Epithelial cell of alveolus of lung (primary cell): ENCODE measurements around the genes TGFBR2 and CMTM7.

DNA sequence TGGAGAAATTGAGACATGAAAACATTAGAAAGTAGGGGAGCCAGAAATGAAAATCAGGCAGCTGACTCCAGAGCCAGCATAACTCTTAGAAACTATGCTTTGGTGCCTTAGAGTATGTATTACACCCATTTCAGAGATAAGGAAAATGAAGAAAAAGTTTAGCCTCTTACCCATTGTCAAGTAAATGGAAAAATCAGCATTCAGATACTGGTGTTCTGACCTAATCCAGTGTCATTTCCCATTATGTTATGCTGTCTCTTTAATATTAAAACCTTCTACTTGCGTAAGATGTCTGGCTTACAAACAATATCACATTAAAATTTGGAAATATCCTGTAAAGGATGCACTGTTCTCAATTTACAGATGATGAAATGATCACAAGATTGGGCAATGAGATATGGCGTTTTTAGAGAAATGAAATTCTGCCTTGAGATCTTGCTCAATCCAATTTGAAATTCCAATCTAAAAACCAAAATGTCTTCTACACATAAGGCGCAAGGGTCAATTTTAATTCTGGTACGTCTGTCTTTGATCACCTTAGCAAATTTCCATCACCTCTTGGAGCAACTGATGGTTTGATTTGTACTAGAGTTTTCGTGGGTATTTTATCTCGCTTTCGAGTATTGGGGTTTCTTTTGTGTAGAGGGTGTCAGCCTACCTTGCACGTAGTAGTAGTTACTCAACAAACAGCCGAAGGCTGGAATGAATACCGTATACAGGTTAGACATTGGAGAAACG lies 937 bp upstream of the ZCWPW2 start:
- RAMPAGE, long total RNA, result no peak
- RRBS, result no CpG with 5 or more reads among the region's 11 CpGs

DNA sequence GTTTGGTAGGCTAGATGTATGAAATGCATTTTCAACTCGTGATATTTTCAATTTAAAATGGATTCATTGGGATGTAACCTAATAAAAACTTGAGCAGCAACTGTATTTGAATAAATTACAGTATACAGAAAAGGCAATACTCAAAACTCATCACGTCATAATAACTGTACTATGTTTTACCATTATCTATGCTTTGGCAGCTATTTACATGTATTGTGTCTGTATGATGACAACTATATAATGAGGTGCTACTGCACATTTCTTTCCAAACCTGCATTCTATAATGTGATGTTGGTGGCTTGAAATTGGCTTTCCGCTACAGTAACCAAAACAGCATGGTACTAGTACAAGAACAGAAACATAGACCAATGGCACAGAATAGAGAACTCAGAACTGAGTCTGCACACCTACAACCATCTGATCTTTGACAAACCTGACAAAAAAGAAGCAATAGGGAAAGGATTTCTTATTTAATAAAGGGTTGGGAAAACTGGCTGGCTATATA lies 93.8 kb downstream of the RBMS3 start:
- RAMPAGE, long total RNA, result no peak
- RRBS, result no CpG with 5 or more reads among the region's 3 CpGs

GRCh38 chr3:29440559-29440976 lies 159.7 kb downstream of the RBMS3 start:
- RAMPAGE, long total RNA, result no peak
- RRBS, result no CpG with 5 or more reads among the region's 9 CpGs

DNA sequence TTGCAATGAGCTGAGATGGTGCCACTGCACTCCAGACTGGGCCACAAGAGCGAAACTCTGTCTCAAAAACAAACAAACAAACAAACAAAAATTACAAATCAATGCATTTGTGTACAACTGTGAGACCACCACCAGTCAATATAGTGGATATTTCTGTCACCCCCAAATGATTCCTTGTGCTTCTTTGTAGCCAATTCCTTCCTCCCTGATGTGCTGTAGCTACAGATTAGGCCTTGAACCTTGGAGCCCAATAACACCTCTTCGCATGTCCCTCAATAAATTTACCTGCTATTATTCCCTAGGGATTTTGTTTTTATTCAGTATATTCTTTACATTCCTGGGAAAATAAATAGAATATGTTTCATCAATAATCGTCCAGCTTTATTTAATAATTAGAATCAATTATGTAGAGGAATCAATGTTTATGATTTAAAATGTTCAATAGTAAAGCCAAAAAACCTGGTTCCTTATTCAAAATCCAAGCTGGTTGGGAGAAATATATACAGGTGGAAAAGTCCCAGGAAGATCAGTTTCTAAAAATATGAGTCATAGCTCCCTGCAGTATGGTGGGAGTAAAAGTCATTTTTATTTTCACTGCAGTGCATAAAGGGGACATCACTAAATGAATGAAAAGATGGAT lies 335.7 kb downstream of the RBMS3 start:
- RAMPAGE, long total RNA, result no peak
- RRBS, result no CpG with 5 or more reads among the region's 3 CpGs

DNA sequence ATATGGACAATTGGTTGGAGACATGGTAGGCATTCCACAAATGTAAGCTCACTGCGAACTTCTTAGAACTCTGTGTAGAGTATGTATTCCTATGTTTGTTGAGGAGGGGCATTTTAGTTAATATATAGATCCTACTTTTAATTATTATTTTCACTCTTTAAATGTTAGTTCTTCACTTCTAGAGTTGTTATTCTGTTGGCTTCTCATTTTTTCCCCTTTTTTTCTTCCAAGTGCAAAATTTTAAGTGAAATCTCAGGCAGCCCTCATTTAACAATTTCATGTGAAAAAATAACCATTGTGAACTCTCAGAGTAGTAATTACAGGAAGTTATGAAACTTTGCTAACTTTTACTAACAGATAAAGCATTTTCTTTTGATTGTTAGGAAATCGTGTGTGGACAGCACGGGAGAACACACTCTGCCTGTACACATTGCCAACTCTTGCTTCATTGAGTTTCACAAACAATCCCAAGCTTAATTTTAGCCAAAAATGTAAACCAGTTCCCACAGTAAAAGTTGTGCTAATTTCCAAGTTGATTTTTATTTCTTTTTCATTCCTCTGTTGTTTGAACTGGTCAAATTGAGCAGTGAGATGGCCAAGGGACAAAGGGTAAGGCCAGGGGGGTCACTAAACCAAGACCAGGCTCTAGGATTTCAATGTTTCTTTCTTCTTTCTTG lies 414.6 kb downstream of the RBMS3 start:
- RAMPAGE, long total RNA, result no peak
- RRBS, result no CpG with 5 or more reads among the region's 3 CpGs

GRCh38 chr3:30604654-30605206 lies 1.7 kb upstream of the TGFBR2 start:
- RAMPAGE, long total RNA, result no peak
- RRBS, result no CpG with 5 or more reads among the region's 8 CpGs

- RAMPAGE, long total RNA, result no peak
- RRBS, result no CpG with 5 or more reads among the region's 6 CpGs
These were observed 691 bp upstream of the TGFBR2 start for GRCh38 chr3:30605677-30606143.

DNA sequence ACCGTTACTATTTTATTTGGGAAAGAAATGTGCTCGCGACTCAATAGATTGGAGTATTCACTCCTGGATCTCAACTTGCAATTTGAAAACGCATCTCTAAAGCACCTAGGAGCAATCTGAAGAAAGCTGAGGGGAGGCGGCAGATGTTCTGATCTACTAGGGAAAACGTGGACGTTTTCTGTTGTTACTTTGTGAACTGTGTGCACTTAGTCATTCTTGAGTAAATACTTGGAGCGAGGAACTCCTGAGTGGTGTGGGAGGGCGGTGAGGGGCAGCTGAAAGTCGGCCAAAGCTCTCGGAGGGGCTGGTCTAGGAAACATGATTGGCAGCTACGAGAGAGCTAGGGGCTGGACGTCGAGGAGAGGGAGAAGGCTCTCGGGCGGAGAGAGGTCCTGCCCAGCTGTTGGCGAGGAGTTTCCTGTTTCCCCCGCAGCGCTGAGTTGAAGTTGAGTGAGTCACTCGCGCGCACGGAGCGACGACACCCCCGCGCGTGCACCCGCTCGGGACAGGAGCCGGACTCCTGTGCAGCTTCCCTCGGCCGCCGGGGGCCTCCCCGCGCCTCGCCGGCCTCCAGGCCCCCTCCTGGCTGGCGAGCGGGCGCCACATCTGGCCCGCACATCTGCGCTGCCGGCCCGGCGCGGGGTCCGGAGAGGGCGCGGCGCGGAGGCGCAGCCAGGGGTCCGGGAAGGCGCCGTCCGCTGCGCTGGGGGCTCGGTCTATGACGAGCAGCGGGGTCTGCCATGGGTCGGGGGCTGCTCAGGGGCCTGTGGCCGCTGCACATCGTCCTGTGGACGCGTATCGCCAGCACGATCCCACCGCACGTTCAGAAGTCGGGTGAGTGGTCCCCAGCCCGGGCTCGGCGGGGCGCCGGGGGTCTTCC lies at the start of gene TGFBR2:
Gene TGFBR2 (plus strand): TSS at position 458 of the 880 bp plus-strand sequence.
- RAMPAGE, long total RNA, result no peak
- RRBS, result 2% methylated on average over 15 of the region's 76 CpGs

DNA sequence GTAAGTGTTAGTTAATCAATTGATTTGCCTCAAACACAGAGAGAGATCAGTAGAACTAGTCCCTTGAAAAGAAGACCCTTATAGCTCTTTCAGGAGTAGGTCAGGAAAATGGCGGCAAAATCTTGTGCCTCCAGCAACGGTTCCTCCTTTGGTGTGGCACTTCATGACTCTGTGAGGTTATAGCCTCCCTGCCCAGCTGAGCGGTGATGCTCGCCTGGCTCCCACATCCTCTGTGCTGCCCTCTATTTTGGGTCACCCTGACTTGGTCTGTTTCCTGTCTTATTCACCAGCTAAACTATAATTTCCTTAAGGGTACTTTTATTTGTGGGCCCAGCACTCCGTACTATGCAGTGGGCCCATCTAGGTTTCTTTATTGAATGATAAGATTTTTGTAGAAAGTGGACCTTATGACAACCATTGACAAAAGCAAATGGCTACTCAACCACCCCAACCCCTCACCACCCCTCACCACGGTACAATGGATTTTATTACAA lies 37.7 kb downstream of the TGFBR2 start:
- RAMPAGE, long total RNA, result no peak
- RRBS, result no CpG with 5 or more reads among the region's 6 CpGs

GRCh38 chr3:30644577-30645666 lies 38.5 kb downstream of the TGFBR2 start:
- RAMPAGE, long total RNA, result no peak
- RRBS, result no CpG with 5 or more reads among the region's 10 CpGs

DNA sequence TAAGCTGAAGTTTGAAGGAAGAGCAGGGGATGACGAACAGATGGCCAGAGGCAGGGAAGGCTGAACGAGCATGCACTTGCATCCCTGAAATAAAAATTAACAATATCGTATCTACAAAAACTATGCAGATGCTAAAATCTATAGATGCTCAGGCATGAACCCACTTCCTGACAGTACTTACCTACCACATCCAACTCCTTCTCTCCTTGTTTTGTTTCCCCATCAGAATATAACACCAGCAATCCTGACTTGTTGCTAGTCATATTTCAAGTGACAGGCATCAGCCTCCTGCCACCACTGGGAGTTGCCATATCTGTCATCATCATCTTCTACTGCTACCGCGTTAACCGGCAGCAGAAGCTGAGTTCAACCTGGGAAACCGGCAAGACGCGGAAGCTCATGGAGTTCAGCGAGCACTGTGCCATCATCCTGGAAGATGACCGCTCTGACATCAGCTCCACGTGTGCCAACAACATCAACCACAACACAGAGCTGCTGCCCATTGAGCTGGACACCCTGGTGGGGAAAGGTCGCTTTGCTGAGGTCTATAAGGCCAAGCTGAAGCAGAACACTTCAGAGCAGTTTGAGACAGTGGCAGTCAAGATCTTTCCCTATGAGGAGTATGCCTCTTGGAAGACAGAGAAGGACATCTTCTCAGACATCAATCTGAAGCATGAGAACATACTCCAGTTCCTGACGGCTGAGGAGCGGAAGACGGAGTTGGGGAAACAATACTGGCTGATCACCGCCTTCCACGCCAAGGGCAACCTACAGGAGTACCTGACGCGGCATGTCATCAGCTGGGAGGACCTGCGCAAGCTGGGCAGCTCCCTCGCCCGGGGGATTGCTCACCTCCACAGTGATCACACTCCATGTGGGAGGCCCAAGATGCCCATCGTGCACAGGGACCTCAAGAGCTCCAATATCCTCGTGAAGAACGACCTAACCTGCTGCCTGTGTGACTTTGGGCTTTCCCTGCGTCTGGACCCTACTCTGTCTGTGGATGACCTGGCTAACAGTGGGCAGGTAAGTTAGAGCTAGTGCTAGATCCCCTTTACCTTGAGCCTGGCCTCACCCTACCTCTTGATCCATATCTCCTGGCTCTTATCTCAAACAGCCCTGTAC lies 65.4 kb downstream of the TGFBR2 start:
- RAMPAGE, long total RNA, result no peak
- RRBS, result no CpG with 5 or more reads among the region's 27 CpGs

- RAMPAGE, long total RNA, result no peak
- RRBS, result no CpG with 5 or more reads among the region's 1 CpG
These were observed 247.0 kb upstream of the STT3B start for GRCh38 chr3:31285818-31286096.

DNA sequence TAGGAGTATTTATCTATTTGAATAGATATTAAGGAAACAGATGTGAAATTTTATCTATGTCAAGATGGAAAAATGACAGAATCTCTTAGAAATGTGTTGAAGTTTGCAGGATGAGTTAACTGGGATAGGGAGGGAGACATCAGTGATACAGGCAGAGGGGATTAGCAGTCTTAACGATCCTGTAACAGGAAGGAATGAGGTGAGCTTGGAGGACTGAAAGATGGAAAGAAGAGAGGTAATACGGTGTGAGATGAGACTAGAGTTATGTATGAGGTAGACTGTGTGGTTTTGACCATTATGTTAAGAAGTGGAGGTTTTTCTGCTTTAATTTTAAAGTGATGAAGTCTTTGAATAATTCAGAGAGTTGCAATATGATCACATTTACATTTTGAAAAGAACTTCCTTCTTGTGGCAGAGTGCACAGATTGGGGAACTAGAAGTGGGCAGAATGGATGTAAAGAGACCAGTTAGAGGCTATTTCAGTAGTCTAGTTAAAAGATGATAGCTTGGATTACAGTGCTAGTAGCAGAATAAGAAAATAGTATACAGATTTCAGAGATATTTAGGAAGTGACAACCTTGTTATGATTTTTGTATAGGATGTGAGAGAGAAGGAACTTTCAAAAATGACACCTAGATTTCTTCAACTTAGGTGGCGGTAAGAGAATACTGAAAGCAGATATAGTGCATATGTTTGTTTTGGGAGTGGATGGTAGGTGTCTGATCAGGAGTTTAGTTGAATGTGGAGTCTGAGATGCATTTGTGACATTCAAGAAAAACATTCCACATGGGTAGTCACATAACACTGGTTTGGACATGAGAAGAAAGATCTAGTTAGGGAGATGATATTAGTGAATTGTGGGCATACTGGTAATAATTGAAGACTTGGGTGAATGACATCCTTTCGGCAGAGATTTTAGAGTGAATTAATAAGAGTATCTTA lies 40.5 kb downstream of the STT3B start:
- RAMPAGE, long total RNA, result no peak
- RRBS, result no CpG with 5 or more reads among the region's 4 CpGs

- RAMPAGE, long total RNA, result no peak
- RRBS, result no CpG with 5 or more reads among the region's 3 CpGs
These were observed 43.6 kb downstream of the STT3B start for GRCh38 chr3:31576217-31576918.

GRCh38 chr3:31704864-31705296 lies 172.2 kb downstream of the STT3B start:
- RAMPAGE, long total RNA, result no peak
- RRBS, result no CpG with 5 or more reads among the region's 5 CpGs

DNA sequence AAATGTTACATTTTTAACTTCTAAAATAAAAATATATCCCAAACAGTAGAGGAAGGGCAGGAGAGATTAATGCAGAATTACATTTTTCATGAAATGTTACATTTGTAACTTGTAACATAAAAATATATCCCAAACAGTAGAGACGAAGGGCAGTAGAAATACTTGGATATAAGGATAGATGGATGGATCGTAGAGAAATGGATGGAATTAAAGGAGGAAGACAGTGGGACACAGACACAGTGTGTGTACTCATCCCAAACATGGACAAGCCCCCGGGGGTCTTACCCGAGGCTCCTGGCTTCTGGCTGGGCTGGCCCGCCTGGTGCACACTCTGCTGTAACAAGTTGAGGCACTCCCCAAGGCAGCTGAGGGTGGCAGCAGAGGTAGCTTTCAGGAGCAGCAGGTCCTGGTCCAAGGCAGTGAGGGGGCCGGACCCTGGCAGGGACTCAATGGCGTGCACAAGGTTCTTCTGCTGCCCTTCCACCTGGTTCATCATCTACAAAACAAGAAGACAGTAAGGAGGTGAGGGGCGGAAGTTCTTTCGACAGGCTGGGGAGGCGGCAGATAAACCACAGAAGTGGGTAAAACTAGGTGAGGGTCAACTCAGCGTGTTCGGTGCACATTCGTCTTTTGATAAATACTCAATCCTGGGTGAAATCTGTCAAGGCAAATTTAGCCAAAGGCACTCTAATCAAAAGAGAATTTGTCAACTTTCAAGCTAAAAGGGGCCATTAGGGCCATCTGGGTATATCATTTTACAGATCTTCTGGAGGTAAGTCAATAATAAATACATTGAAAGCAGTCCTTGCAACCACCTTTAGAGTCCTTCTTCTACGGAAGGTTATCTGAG lies 215.1 kb downstream of the STT3B start:
- RAMPAGE, long total RNA, result no peak
- RRBS, result no CpG with 5 or more reads among the region's 14 CpGs

GRCh38 chr3:31879426-31879978 lies 101.6 kb downstream of the OSBPL10 start:
- RAMPAGE, long total RNA, result no peak
- RRBS, result no CpG with 5 or more reads among the region's 5 CpGs

DNA sequence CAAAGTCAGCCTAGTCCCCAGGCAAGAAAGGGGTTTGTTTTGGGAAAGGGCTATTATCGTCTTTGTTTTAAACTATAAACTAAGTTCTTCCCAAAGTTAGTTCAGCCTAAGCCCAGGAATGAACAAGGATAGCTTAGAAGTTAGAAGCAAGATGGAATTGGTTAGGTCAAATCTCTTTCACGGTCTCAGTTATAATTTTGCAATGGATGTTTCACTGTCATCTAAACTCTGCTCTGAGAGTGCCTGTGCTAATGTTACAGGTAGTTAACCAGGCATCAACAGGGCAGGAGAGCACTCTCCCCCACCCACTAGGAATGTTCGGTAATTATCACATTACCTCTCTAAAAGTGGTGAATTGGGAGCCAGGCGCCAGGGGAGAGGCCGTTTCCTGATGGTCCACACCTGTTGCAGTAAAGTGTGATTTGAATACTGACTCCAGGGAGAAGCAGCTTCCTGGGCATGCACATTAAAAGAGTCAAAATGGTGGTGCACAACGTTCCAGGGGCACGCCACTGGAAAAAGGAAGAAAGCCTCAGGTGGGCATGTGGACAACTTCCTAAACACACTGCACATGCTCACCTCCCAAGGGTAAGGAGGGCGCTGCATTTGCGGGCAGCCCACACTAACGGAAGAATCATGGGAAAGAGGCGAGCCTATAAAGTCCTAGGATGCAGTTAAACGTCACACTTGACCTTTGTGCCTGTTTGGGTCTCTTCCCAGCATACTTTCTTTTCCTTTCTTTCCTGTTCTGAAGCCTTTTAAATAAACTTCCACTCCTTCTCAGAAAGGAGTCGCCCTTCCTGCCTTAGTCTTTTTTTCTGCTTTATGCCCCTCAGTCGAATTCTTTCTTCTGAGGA lies 29.1 kb upstream of the GPD1L start:
- RAMPAGE, long total RNA, result no peak
- RRBS, result no CpG with 5 or more reads among the region's 14 CpGs

GRCh38 chr3:32185910-32186533 lies 52.5 kb upstream of the CMTM8 start:
- RAMPAGE, long total RNA, result no peak
- RRBS, result no CpG with 5 or more reads among the region's 5 CpGs

DNA sequence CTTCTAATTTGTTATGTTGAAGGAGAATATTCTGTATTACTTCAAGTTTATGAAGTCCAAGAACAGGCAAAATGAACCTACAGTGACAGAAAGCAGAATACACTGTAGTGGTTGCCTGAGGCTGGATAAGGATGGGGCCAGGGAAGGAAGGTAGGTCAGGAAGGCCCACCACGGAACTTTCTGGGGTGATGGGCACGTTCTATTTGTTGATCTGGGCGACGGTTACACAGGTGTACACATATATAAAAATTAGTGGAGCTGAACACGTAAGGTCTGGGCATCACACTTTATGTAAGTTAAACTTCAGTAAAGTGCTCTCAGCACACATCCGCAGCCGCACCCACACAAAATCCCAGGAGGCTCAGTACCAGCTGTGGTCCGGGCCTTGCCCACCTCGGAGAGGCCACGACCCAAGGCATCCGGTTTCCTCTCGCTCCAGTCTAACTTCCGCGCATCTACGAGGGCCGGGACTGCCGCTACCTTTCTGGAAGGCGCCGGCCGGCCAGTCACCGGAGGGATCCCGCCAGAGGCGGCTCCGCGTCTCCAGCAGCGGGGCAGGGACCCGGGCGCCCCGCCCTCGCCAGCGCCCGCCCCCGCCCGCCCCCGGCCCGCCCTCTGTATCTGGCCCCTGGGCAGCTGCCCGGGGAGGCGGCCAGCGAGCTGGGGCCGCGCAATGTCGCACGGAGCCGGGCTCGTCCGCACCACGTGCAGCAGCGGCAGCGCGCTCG lies at the start of gene CMTM7:
Gene CMTM7 (plus strand): TSS at position 620 of the 728 bp plus-strand sequence.
- RAMPAGE, long total RNA, result no peak
- RRBS, result 1% methylated on average over 33 of the region's 51 CpGs